ENCODE measurements around a stretch of chr7.

DNA sequence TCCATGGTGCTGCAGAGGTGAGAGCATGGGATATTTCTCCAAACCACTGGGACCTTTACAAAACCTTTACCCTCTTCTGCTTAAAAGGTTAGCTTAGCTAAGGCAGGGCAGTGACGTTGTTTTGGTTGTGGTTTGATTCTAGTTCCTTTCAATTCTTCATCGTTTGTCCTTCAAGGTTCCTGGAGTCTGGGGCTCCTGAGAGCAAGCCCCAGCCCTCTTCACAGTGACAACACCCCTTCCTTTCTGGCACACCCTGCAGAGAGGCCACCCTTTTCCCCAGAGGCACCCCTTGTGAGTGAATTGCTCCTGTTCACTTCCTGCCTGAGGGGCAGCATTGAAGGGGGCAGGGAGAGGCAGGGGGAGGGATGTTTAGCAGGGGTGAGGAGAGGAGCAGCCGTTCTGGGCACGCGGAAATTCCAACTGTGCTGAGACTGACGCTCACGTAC is 71.9 kb downstream of the SPATA48 start:
- PRO-cap, 7 experiments: no peak in any of the 7 experiments

DNA sequence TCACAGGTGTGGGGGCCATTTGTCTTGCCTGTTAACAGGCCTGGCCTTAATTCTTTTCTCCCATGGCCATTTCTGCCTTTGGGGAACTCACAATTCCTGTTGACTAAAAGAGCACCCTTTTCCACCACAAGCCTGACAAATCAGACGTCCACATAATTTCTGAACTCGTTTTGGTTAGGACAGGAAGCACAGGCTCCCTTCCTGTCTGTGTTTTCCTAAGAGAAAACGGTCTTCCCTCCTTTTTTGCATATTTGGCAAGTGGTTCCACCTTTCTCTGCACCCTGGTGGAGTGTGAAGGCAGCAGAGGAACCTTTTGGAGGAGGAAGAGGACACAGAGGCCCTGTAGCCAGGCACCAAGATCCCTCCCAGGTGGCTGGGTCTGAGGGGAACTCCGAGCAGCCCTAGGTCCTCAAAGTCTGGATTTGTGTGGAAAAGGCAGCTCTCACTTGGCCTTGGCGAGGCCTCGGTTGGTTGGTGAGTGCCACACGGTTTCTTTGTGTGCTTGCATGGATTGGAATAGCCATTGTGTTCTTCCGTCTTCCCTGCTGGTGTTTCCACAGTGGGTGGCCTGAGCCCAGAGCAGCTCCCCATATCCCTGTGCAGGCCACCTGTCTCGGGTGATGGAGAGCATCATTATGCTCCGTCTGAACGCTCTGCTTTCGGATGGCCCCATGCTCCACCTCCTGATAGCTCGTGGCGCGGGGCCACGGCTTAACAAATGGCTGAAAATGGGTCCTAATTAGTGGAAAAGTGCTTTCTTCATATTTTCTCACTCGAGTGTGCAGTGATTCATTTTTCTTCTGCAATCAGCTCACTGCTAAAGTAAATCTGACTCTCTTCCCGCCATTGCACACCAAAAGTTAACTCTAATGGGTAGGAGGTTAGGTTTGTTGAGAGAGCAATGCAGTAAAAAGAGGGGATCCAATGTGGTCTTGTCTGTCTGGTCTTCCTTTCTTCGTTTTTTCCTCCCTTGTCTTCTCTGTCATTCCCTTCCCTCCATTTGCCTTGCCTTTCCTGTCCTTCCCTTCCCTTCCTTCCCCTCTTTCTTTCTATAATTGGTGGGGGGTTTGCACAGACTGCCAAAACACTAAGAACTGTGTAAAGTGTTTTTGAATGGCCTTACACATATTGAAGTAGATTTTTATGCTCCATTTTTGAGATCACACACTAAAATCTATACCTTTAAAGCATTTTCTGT is 4.3 kb downstream of the IKZF1 start:
- PRO-cap, 7 experiments: peak in 2 of 7 experiments; most common plus-strand start position 445 of the sequence (in 2); most common minus-strand start position 146 of the sequence (in 1)

DNA sequence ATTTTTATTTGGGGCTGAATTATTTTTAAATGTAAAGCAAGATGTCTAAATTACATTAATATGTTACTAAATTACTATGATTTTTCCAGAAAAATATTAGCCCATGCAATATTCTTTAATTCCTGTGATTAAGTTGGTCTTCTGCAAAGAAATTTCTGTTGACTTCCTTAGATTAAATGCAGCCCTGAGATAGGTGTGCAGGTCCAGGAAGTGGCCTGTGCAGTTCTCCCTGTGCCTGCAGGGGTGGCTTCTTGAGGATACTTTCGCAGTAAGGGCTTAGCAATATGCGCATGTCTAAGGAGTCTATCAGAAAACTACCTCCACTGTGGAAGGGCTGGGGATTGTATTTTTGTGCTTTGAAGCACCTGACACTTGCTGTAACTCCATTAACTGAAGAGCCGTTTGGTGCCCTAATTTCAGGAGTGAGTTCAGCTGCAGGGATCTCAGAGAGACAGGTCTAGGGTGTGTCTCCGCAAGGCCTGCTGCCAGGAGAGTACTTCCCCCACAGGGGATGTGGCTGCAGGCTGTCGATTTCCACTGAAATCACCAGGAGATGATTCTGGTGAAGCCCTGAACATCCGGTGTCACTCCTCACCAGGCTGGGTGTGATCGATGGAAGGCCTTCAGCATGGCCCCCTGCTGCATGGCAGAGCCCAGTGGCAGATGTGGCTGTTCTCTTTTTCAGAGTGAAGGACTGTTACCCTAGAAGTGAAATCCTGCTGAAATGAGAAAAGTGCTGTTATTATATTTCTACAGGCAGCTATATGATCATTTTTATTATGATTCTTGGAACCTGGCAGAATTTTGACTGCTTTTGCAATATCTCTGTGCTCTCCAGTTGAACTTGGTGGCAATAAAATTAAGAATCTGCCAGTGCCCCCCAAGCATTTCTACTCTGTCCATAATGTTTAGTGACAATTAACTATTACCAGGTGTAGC is 35.6 kb downstream of the IKZF1 start:
- PRO-cap, 7 experiments: peak in 1 of 7 experiments; most common plus-strand start position 587 of the sequence (in 1); most common minus-strand start position 453 of the sequence (in 1)

- PRO-cap, 7 experiments: peak in 4 of 7 experiments; most common plus-strand start chr7:50363026 (in 4); most common minus-strand start chr7:50362804 (in 2)
These were observed 58.1 kb downstream of the IKZF1 start for GRCh38 chr7:50362309-50363235.

- PRO-cap, 7 experiments: no peak in any of the 7 experiments
These were observed 84.9 kb downstream of the GRB10 start for GRCh38 chr7:50697646-50698251.

GRCh38 chr7:50701998-50702407 is 80.7 kb downstream of the GRB10 start:
- PRO-cap, 7 experiments: no peak in any of the 7 experiments

GRCh38 chr7:50710777-50711265 is 71.9 kb downstream of the GRB10 start:
- PRO-cap, 7 experiments: no peak in any of the 7 experiments

- PRO-cap, 7 experiments: no peak in any of the 7 experiments
These were observed 61.6 kb downstream of the GRB10 start for GRCh38 chr7:50720869-50721686.

DNA sequence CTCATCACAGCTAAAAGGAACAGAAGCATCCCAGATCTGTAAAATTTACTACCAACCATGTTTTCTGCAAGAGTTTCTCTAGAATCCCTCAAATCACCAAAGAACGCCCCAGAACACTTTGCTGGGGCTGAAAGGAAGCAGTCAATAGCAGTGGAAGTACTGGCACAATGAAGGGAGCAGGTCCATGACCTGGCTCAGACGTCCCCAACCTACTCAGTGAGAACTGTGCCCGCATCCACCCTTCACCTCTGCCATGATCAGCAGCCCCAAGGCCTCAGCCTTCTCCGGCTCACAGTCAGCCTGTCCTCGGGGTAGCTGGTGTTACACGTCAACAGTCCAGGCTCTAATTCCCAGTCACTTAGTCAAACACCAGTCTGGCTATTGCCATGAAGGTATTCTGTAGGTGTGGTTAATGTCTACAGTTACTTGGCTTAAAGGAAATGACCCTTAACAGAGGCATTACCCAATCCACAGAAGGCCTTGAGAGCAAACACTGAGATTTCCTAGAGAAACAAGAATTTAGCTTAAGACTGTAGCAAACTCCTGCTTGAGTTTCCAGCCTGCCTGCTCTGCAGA is 49.2 kb downstream of the GRB10 start:
- PRO-cap, 7 experiments: no peak in any of the 7 experiments

- PRO-cap, 7 experiments: no peak in any of the 7 experiments
These were observed 23.5 kb downstream of the GRB10 start for GRCh38 chr7:50759268-50759501.

- PRO-cap, 7 experiments: no peak in any of the 7 experiments
These were observed 18.9 kb downstream of the GRB10 start for GRCh38 chr7:50763778-50764276.

DNA sequence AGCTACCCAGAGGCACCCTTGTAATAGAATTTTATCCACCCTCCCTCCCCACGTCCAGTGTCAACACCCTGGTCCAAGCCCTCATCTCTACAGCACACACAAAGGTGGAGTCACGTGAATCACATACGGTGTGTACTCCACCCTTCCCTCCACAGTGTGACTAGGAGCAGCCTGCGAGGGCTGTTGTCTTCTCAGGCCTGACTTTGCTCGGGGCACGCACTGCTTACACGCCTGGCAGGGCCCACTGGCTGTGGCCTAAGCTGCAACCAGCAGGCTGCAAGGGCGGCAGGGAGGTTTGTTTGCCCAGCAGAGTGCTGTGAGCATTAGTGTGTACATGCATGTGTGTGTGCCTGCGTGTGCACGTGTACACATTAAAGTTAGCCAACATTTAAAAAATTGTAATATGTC is 93.7 kb downstream of the COBL start:
- PRO-cap, 7 experiments: no peak in any of the 7 experiments

GRCh38 chr7:51254437-51254932 is 62.1 kb downstream of the COBL start:
- PRO-cap, 7 experiments: no peak in any of the 7 experiments

GRCh38 chr7:51314729-51315063 is 1.9 kb downstream of the COBL start:
- PRO-cap, 7 experiments: no peak in any of the 7 experiments

DNA sequence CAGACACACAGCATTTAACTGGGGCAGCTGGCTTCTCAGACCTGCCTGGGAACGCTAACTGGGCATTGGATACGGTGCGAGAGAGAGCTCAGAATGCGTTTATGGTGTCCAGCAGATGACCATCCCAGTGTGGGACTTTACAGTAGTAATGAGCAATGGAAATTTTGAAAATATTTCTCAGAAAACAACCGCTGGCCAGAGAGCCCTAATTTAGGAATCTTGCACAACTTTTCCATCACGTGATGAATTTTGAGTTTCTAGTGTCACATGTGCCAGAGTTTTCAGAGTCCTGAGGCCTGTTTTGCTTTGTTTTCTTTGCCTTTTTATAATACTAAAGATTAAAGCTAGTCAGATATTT is 78.2 kb upstream of the SEC61G start:
- PRO-cap, 7 experiments: no peak in any of the 7 experiments

DNA sequence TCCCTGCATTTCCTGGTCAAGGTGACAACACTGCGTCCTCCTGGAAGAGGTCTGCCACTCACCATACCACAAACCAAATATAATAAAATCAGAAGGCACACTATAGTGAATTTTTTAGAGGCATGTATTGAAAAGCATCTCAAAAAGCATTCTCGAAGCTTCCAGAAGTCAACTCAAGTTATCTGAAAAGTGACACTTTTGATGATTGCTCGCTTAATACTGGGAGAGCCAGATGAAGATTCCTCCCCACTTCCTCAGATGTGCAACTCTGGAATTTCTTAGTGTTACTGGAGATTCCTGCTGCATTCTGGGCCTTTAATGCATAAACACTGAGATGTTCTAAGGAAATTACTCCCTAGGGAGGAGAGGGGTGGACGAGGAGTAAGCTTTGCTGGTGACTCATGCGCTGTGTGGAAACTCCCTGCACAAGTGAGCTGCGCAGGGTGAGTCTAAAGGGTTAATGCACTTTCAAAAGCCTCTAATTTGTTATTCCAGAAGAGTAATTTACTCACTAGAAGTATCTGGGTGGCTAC is 46.2 kb downstream of the EGFR start:
- PRO-cap, 7 experiments: no peak in any of the 7 experiments

DNA sequence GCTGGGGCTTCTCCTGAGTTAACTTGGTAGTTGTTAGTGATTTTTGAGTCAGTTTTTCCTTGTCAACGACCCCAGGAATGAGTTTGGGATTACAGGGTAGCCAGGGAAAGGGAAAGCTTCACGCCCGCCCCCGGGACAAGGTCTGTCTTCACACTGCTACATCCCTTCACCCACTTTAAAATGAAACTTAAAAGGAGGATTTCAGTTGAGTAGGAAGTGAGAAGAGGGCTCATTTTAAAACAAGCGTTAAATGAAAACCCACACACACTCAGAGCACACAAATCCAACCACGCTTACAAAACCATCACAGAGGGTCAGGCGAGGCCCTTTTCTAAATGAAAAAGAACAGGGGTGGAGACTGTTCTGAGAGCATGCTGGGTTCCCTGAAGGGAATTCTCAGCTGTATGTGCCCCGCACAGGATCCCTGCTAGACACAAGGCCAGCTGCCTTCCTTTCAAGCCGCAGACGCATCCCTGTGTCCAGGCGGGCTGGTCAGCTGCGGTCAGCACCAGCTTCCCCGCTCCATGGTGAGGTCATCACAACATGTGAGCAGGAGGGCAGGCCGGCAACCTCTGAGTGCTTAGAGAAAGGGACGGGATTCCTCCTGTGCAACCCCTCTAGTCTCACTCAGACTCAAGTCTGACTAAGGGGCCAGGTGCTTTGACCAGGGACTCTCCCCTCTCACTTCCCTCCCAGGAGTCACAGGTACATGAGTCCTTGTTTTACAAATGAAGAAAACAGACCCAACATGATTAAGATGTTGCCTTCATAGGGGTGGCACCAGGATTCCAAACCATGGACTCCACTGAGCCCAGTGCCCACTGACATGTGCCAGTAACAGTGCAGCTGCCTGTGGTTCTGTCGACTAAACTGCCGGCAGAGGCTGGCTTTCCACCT is 111.8 kb downstream of the EGFR start:
- PRO-cap, 7 experiments: no peak in any of the 7 experiments

DNA sequence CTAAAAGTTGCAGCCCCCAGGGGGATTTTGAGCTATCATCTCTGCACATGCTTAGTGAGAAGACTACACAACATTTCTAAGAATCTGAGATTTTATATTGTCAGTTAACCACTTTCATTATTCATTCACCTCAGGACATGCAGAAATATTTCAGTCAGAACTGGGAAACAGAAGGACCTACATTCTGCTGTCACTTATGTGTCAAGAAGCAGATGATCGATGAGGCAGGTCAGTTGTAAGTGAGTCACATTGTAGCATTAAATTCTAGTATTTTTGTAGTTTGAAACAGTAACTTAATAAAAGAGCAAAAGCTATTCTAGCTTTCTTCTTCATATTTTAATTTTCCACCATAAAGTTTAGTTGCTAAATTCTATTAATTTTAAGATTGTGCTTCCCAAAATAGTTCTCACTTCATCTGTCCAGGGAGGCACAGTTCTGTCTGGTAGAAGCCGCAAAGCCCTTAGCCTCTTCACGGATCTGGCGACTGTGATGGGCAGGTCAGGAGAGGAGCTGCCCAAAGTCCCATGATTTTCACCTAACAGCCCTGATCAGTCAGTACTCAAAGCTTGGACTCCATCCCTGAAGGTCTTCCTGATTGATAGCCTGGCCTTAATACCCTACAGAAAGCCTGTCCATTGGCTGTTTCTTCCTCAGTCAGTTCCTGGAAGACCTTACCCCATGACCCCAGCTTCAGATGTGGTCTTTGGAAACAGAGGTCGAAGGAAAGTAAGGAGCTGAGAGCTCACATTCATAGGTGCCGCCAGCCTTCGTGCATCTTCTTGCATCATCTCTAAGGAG is 157.2 kb upstream of the LANCL2 start:
- PRO-cap, 7 experiments: no peak in any of the 7 experiments

DNA sequence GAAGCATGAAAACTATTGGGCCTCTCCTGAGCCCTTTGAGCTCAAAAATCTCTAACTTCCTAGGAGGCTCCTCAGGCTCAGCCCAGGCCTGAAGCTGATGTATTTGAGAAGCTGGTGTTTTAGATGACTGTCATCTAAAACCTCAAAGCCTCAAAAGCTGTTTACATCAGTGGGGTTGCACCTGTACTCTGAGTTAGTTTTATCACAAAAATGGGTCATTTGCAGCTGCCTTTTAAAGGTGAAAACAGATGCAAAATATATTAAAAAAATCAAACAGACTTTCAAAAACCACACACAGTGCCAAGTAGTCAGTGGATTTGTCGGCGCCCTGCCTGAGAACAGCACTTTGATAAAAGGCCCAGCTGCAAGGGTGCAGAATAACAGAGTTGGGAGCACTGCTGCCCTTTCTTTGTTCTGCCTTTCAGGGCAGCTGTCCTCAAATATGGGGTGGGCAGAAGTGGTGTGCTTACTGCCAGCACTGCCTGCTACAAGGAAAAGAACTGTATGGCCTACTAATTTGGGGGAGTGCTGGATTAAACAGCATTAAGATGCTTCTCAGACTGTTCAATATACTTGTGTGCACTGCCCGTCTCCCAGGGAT is 103.0 kb downstream of the VOPP1 start:
- PRO-cap, 7 experiments: peak in 4 of 7 experiments; most common plus-strand start position 291 of the sequence (in 3); most common minus-strand start position 206 of the sequence (in 3)

DNA sequence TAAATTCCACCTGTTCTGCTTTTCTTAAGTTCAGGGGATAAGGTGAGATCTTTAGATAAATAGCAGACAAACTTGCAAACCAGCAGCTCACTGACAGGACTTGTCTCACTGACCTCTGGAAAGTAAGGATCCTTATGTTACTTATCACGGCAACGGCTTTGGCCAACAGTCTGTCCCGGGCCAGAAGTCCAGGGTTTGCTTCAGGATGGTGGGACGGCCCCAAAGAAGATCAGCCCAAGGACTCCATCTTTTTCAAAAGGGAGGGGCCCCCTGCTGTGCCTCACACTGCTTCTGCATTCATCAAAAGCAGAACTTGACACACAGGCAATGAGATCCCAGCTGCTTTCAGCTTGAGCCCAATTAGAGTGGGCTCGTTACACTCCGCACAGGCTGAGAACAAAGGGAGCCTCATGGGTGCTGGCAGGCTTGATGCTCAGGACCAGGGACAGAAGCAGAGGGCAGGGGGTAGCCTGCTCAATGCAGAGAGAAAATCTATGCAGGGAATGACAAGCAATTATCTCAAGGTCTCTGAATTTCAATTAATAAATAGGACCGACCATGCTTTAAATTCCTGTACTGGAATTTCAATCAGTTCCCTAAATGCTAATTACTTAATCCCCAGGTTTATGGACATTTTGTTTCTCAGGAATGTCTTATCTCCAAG is 45.5 kb downstream of the VOPP1 start:
- PRO-cap, 7 experiments: no peak in any of the 7 experiments